Left ventricle myocardium (tissue), 1 donor: Measurements from ENCODE around the genes H2AC1, H4C1 and H1-6.

DNA sequence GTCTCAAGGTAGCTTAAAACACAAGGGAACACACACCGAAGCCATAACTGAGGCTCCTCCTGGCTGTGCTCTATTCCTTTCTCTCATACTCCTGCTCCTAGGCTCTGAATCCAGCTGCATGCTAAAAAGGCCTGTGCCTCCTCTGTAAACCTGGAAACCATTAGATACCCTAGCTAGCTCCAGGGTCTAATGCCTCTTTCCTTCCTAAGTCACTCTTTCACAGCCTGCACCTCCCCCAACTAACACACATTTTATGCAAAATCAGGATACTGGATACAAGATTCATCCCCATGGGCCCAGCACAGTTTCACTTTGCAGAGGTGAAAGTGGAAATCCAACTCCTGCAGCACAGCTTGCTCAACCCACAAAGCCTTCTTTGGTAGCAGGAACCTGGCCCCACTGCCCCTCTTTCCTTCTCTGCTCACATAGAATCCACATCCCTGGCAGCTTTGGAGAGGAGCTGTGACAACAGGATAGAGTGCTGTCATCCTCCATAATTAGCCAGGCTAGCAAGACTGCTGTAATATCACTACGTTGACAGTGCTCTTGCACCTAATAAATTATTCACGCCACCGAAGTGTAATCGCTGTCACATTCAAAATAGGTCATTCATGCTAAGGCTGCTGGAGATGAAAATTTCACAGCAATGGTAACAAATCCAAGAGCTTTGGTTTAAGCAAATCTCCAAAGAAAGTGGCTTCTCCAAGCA is 16.9 kb downstream of the RIPOR2 start:
- PRO-cap, result no peak

- PRO-cap, result no peak
These were observed 6.4 kb downstream of the RIPOR2 start for GRCh38 chr6:24929350-24929701.

- PRO-cap, result bidirectional peak, plus-strand start at chr6:25088789, minus-strand start at chr6:25088561
These were observed 152.6 kb upstream of the RIPOR2 start for GRCh38 chr6:25088300-25088902.

DNA sequence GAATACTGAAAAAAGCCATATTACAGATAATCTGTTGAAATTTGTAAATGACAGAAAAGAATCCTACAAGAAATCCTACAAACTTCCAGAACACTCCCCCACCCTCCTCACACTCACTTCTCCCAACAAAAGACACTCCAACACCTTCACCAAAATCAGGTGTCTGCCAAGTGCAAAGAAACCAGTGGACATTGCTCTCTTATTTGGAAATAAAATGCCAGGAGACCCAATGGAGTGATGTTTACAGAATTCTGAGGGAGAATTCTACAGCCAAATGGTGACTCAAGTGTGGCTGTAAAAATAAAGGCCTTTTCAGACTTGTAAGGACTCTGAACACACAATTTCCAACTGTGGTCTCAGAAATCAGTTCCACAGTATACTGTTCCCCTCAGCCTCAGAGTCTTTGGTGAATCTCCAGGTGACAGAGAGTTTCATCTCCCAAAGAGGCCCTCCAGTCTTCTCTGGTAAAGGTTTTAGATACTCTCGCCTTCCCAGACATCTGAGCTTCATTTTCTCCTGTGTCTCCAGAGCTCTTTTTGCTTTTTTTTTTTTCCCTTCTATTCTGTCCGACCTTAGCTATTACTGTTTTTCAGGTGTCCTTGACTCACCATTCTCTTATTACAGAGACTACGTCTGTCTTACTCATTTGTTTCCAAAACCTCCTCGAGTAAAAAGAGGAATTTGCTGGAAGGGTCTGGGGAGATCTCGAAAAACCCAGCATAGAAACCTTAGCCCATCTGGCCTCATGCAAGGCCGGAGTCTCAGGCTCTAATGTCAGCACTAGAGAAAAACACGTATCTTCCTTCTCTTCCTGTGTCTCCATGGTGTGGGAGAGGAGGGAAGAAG is 109.4 kb upstream of the CARMIL1 start:
- PRO-cap, result no peak

GRCh38 chr6:25175117-25175785 is 103.9 kb upstream of the CARMIL1 start:
- PRO-cap, result no peak

- PRO-cap, result no peak
These were observed 100.7 kb upstream of the CARMIL1 start for GRCh38 chr6:25178341-25178944.

DNA sequence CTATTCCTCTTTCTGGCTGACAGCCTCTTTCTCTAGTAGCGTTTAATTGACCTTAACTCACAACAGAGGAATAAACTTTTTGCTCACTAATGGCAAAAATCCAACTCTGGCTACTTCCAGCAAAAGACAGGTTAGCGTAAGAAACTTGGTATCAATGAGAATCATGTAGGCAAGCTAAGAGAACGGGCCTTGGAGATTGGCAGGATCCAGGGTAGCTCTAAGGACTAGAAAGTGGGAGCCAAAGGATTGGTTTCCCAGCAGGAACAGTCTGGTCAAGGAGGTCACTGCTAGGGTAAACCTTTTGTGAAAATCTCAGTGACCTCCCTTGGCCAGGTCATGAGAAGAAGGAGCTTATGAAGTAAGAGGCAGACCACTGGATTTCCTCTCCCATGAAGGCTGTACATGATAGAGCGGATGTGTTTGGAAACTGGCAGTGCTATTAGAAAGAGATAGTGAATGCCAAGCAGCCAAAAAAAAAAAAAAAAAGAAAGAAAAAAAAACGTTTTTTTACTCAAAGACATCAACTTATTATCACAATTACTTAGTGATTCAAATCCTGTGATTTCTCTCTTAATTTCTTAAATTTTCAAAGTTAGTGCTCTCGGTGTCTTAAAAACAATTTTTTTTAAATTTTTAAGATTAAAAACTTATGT is 86.0 kb upstream of the CARMIL1 start:
- PRO-cap, result no peak

DNA sequence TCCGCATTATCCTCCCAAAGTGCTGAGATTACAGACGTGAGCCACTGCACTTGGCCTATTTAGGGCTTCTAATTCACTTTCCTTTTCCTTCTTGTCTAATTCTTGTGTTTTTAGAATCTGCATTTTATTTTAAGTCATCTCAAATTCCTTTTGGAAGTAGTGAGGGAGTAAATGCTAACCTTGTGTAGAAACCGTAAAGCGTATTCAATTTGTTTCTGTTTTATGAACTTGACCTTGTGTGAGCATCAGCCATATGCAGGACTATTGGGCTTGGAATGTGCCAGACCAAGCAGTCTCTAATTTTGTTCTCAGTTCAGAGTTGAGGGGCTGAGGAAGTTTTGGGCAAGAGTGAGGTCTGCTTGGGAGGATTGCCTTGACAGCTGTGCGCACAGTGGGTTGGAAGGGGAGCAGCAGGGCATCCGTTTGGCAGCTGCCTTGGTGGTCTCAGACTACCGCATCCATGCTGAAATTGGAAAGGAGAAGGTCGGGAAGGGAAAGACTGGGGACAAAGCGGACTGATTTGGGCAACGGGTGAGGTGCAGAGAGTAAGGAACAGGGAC is 38.7 kb downstream of the CARMIL1 start:
- PRO-cap, result no peak

DNA sequence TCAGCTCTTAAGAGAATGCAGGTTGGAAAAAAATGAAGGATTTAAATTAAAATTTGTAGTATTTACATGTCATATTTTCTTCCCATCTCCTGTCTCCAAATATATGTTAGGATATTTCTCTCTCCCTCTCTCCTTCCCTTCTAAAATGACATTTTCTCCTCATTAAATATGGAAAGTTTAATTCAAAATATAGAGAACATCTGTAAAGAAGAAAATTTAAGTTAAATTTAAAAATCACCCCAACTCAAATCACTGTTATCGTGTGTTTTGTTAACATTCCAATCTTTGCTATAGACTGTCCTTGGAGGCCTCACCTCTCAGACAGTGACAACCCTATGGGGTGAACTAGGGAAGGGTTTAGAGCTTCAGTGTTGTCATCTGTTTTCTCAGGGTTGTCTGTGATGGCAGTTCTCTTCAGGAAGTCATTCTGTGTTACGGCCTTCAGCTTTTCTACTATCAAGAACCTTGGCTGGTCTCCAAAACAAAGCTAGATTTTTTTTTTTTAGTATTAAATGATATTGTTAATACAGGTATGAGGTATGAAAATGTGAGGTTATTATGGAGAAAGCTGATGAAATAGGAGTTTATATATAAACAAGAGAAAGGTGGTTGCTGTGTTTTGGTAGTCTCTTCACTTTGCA is 162.3 kb downstream of the CARMIL1 start:
- PRO-cap, result no peak

DNA sequence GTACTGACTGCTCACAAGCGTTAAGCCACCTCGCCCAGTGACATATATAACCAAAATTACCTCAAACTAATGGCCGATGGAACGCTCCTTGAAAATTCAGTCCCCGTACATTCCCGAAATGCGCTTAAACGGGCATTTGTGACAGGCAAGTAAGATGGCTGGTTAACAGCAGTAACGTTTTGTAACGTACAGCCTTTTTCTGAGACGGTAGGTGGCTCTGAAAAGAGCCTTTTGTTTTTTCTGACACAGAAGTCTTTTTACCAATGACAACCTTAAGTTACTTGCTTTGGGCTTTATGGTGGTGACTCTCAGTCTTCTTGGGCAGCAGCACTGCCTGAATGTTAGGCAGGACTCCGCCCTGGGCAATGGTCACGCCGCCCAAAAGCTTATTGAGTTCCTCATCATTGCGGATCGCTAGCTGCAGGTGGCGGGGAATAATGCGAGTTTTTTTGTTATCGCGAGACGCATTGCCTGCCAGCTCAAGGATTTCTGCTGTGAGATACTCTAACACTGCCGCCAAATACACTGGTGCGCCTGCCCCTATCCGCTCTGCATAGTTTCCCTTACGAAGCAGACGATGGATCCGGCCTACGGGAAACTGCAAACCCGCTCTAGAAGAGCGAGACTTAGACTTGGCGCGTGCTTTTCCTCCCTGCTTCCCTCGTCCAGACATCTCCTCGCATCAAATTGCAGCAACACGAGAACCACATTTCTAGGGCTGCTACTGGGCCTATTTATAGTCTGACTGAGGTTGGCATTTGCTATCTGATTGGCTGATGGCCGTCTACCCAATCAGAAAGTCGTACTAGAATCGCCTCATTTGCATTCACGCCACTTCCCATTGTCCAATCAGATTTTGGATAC is at the start of gene H2AC1:
H2AC1 (minus strand) TSS at position 708 of the 864 bp plus-strand sequence.
- PRO-cap, result no peak

DNA sequence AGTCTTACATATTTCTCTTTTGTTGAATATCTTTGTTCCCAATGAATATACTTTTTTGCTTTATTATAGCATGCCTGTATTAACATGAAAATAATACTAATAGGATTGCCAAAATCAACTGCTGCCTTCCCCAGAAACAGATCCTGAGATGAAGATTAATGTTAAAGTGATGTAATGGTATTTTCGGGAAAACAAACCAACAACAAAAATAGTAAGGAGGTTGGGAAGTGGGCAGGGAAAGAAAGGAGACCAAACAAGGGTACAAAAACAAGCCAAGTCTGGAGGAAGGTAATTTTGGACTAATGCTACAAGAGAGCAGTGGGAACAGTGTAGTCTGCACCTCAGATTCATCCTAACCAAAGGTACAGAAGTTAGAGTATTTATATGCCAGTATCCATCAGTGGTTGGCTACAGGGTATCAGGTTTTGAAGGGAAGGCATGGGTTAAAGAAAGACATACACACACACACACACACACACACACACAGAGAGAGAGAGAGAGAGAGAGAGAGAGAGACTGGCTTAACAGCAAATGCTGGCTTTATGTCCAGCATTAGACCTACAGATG is 3.6 kb upstream of the SLC17A1 start:
- PRO-cap, result no peak

DNA sequence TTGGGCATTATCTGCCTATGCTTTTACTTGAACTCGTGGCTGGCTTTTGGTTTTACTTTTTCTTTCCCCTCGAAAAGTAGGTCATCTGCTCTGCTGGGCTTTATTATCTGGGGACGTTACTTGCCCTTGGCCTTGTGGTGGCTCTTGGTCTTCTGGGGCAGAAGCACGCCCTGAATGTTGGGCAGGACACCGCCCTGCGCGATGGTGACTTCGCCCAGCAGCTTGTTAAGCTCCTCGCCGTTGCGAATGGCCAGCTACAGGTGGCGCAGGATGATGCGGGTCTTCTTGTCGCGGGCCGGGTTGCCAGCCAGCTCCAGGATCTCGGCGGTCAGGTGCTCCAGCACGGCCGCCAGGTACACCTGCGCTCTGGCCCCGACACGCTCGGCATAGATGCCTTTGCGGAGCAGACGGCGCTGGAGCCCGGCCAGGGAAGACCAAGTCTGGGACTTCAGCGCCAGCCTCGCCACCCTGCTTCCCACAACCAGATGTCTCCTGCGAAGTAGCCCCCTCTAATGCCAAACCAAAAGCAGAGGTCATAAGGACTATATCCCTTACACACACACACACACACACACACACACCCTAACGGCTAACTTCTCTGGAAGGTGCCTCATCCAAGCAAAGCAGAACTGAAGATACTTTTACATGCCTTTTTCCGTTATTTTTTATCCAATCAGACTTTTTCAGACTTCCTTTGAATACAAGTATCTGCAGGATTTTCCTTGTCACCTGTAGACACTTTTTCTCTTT is 8.0 kb upstream of the SLC17A3 start:
- PRO-cap, result no peak

DNA sequence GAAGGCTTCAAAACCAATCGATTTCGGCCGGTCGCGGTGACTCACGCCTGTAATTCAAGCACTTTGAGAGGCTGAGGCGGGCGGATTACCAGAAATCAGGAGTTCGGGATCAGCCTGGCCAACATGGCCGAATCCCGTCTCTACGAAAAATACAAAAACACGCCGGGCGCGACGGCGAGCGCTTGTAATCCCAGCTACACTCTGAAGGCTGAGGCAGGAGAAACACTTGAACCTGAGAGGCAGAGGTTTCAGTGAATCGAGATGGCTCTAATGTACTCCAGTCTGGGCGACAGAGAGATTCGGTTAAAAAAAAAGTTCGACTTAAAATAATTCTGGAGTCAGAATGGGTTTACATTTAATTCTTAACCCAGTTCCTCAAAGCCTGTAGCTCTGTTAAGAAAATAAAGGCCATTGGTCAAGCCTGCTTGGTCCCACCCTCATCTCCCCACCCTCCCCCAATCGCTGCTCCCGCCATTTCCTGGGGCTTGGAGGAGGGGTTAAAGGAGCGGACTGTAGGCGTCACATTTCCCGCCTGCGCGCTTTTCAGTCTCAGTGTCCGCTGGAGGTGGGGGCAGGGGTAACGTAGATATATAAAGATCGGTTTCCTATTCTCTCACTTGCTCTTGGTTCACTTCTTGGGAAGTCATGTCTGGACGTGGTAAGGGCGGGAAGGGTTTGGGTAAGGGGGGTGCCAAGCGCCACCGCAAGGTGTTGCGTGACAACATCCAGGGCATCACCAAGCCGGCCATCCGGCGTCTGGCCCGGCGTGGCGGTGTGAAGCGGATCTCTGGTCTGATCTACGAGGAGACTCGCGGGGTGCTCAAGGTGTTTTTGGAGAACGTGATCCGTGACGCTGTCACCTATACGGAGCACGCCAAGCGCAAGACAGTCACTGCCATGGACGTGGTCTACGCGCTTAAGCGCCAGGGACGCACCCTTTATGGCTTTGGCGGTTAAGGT is at the start of gene H4C1:
H4C1 (plus strand) TSS at position 616 of the 960 bp plus-strand sequence.
- PRO-cap, result bidirectional peak, plus-strand start at position 553 of the sequence, minus-strand start at position 392 of the sequence; unidirectional peak, plus-strand start at position 739 of the sequence; bidirectional peak, plus-strand start at position 748 of the sequence, minus-strand start at position 794 of the sequence

DNA sequence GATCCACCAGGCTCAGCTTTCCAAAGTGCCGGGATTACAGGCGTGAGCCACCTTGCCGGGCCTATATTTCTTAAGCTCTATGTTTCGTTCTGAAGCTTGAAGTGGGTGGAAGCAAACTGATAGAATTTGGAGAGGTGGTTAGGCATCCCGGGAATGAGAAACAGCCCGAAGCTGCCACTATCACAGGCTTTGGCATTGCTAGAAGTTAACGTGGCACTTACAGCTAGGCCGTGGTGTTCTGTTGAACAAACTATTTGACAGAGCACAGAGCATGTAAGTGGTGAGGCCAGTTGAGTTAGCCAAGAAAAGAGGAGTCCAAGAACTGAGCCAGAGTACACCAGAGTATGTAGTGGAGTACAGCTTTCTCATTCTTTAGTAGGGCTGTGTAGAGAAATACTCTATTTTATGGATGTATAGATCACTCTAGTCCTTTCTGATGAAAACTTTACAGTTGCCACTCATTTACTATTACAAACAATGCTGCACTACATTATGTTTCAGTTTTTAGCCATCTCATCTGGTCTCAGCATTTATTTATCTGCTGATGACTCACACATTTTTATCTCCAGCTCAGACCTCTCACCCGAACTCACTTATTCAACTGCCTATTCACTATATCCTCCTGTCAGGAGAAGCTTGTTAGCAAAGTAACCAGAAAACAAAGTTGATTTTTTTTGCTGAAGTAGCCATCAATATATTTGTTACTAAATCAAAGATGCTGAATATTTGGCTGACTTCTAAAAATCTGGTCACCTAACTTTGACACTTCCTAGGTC is 1.6 kb downstream of the H4C2 start:
- PRO-cap, result bidirectional peak, plus-strand start at position 330 of the sequence, minus-strand start at position 118 of the sequence

DNA sequence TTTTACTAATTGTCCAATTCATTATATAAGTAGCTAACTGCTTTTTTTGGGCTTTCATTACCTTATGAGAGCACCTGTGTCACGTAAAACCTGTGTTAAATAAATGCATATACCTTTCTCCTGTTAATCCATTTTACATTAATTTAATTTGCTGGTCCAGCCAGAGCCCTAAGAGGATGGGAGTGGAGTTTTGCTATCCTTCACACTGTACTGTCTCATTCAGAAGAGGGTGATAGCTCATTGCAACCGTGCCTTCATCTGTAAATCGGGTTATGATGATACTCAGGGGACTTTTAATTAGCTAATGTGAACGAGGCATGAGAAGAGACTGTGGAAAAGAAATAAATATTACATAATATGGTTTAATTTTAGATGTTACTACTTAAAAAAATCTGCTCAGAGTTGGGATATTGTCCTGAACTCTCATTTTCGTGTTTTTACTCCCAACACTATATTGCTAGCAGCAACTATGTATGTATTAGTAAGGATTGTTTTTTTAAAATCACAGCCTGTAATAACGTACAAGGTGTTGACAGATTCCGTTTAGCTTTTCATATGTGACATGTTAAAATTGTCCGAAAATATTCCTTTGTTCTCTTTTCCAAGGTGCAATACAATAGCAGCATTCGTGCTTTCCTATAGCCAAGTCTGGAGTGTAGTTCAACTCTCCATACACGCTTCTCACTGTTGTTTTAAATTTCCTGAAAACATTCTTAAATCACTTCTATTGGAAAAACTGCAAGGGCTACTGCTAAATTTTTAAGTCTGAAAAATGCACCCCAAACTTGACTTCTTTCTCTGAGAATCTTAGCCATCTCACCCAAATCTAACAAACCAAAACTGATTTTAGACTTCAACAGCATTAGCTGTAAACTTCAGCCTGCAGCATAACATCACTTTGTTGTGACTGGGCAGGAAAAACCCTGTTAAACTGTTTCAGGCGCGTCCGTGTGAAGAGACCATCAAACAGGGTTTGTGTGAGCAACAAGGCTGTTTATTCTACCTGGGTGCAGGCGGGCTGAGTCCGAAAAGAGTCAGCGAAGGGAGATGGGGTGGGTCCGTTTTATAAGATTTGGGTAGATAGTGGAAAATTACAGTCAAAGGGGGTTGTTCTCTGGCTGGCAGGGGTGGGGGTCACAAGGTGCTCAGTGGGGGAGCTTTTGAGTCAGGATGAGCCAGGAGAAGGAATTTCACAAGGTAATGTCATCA is 1.2 kb upstream of the H4C2 start:
- PRO-cap, result no peak

- PRO-cap, result no peak
These were observed 2.2 kb downstream of the H1-2 start for GRCh38 chr6:26054075-26054386.

DNA sequence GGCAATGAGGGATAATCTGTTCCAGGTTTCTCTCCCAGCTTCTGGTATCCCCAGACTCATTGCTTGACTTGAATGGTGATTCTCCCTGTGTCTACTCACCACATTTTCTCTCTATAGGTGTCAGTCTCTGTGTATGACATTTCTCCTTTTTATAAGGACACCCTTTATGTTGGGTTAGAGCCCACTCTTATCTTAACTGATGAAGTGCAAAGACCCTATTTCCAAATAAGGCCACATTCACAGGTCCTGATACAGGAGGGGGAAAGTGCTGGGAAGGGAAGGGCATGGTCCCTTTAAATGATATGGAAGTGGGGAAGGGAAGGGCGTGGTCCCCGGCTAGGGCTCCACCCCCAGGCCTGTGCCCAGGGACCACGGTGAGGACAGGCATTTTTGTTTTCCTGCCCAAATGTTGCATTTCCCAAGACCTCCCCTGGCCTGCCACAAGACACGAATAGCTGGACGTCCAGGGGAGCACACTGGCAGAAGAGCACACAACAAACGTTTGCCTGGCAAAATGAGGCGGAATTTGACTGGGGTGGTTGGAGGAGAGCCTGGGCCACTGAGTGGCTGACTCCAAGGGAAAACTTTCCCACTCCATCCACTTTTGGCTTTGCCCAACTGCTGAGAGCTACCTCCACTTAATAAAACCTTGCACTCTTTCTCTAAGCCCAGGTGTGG is 14.8 kb upstream of the H1-2 start:
- PRO-cap, result unidirectional peak, plus-strand start at position 353 of the sequence

GRCh38 chr6:26107959-26108249 is at the start of gene H1-6:
H1-6 (minus strand) TSS chr6:26108135.
- PRO-cap, result no peak

DNA sequence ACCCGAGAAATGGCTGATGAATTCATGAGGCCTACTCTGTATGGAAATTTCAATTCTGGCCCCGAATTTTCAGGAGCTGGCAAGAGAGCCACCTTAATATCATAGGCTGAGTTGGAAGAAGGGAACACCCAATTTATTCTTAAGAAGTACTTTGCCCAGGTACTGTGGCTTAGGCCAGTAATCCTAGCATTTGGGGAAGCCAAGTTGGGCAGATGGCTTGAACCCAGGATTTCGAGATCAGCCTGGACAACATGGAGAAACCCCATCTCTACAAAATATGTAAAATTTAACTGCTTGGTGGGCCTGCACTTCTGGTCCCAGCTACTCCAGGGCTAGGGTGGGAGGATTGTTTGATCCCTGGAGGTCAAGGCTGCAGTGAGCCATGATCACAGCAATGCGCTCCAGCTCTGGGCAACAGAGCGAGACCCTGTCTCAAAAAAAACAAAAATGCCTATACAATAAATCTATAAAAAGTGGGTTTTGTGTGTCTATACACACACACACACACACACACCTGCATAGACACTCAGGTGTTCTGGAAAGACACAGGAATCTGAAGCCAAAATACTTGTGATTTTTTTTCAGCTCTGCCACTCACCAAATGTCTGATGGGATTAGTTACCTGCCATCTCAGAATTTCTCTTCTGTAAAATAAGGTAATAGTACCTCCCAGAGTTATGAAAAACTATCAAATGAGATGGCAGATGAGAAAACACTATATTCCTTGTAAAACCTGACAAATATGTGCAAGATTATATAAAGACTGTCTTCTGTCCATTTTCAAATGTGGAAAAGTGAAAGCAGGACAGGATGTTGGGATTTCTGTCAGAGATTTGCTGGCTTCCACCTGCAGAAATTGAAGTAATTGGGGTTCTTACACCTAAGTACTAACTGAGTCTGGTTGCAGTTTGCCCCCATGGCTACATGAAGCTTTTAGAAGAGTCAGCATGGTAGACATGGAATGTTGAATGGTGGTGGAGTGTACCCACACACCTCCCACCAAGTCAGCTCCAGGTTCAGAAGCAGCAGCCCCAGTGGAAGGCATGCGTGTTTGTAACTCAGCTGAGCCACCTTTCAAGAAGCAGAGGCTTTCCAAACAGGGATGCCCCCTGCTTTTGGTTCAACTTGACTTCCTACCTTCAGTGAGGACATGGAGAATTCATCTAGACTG is 15.8 kb downstream of the H2AC6 start:
- PRO-cap, result no peak

GRCh38 chr6:26171037-26171568 is 12.5 kb upstream of the H2BC6 start:
- PRO-cap, result no peak